Aortic smooth muscle cell (primary cell): ENCODE measurements around a stretch of chr3.

- RRBS, result no CpG with 5 or more reads among the region's 11 CpGs
Observed at GRCh38 chr3:187015787-187016443, 85.6 kb downstream of the ST6GAL1 start.

GRCh38 chr3:187222596-187223213, 25.4 kb downstream of the RTP1 start:
- RRBS, result no CpG with 5 or more reads among the region's 4 CpGs

DNA sequence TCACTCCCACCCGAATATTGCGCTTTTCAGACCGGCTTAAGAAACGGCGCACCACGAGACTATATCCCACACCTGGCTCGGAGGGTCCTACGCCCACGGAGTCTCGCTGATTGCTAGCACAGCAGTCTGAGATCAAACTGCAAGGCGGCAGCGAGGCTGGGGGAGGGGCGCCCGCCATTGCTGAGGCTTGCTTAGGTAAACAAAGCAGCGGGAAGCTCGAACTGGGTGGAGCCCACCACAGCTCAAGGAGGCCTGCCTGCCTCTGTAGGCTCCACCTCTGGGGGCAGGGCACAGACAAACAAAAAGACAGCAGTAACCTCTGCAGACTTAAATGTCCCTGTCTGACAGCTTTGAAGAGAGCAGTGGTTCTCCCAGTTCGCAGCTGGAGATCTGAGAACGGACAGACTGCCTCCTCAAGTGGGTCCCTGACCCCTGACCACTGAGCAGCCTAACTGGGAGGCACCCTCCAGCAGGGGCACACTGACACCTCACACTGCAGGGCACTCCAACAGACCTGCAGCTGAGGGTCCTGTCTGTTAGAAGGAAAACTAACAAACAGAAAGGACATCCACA, 44.3 kb downstream of the RTP4 start:
- RRBS, result no CpG with 5 or more reads among the region's 18 CpGs

- RRBS, result no CpG with 5 or more reads among the region's 17 CpGs
Observed at GRCh38 chr3:187726423-187727191, 18.7 kb downstream of the BCL6 start.

DNA sequence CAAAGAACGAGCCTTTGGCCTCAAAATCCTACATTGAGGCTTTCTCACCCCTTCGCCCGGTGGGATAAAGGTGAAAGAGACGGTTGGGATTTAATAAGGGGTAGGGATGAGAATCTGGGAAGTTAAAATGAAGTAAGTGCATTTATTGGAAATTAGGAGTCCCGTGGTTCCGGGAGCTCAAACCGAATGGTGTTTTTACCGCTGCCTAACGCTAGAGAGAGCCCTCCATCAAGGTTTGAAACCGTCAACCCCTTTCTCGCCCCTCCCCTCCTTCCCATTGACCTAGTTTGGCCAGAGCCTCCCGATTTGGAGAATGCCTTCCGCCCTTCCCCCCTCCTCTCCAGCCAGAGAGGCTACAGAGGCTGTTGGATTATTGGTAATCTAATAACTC, 6.5 kb downstream of the BCL6 start:
- RRBS, result under 1% methylated on average over 4 of the region's 13 CpGs

- RRBS, result no CpG with 5 or more reads among the region's 25 CpGs
Observed at GRCh38 chr3:187749950-187751135, 5.1 kb upstream of the BCL6 start.

GRCh38 chr3:187773224-187773593, 27.9 kb upstream of the BCL6 start:
- RRBS, result no CpG with 5 or more reads among the region's 8 CpGs

- RRBS, result no CpG with 5 or more reads among the region's 10 CpGs
Observed at GRCh38 chr3:188154703-188155414, 902 bp downstream of the LPP start.

DNA sequence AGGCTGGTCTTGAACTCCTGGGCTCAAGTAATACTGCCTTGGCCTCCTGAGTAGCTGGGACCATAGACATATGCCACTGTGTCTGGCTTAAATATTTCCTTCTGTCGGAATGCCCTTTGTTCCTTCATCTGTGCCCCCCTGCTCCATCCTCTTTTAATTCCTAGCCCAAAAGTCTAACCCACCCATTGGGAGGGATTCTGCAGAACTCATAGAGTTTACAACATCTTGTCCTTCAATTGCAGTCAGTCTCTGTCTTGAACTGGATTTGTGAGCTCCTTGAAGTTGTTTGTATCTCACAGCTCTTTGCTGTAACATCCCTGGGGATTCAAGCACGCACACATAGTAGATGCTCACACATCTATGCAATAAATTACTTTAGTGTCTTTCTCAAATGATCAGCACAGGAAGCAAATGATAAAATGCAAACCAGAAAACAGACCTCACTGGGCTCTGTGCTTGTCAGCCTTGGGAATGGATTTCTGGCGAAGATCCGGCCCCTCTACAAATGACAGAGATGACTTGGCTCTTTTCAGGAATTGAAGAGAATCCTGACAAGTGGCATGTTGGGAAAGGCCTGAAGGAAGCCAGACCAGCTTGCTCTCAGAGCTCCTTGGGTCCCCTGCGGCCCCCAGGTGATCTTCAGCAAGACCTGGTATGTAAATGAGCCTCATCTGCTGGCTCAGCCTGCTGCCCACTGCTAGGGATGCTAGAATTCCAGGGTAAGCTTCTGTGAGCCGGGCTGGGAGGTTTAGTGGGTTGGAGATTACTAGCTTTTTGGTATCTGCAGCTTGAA, 53.9 kb downstream of the LPP start:
- RRBS, result no CpG with 5 or more reads among the region's 6 CpGs

- RRBS, result no CpG with 5 or more reads among the region's 1 CpG
Observed at GRCh38 chr3:188209834-188210174, 55.8 kb downstream of the LPP start.

DNA sequence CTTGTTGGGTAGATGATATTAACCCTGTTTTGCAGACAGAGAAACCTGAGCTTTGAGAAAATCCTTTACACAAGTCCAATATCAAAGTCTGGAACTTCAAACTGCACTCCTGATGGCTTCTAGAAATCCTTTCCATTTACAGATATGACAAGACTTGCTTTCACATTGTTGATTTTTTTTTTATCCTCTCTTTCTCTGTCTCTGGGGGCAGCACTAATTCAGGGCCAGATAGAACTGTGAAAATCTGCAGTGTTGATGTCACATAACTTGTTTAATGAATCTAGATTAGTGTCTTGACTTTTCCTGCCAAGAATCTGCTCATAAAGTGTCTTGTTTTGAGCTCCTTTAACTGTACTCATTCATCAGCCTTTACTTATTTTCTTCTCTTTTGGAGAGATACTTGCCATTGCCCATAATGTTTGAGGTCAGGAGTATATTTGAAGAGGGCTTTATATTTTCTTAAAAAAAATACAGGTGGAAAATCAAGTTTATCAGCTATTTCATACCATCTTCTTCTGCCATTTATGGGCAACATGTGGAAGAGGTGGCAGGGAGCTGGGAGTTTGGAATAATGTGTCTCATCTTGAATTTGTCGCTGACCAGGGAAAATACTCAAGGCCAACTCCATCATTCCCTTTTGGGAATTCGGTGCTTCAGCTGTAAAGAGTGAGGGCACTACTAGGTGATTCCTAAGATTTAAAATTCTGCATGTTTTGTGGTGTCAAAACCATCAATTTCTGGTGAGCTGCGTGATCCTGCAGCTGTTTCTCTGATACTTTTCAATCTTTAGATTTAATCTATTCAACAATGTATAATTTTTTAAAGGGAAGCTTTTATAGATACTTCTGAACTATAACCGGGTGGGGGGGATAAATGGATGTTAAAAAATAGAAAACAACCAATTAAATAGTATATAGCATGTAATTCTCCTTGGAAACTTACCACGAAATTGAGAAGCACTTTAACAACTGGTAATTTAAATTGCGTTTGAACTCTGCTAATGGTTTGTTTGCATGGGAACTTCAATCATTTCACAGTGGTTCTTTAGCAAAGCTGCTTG, 68.8 kb downstream of the LPP start:
- RRBS, result no CpG with 5 or more reads among the region's 6 CpGs

GRCh38 chr3:188228194-188228604, 74.2 kb downstream of the LPP start:
- RRBS, result no CpG with 5 or more reads among the region's 5 CpGs

DNA sequence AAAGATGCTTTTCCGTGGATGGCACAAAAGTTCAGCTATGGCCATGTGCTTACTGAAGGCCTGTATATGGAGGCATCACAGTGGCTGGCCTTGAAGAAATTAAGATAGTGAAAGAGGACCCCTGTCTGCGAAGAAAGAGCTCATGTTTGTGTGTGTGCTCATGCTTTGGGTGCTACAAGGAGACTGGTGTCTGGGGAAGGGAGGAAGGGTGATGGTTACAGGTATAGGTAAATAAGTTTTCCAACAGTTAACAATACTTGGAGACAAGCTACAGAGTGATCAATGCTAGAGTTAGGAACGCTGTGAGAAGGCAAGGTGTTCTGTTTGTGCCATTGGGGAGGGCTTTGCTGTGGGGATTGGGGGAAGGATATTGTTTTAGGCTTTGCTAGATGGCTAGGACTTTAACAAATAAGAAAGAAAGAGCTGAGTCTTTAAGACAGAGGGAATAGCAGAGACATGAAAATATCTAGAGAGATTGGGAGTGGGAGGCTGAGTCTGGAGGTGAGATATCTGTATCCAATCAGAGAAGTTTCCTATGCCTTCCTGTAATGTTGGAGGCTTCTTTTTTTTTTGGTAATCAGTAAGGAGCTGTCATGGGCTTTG, 111.4 kb downstream of the LPP start:
- RRBS, result no CpG with 5 or more reads among the region's 3 CpGs

DNA sequence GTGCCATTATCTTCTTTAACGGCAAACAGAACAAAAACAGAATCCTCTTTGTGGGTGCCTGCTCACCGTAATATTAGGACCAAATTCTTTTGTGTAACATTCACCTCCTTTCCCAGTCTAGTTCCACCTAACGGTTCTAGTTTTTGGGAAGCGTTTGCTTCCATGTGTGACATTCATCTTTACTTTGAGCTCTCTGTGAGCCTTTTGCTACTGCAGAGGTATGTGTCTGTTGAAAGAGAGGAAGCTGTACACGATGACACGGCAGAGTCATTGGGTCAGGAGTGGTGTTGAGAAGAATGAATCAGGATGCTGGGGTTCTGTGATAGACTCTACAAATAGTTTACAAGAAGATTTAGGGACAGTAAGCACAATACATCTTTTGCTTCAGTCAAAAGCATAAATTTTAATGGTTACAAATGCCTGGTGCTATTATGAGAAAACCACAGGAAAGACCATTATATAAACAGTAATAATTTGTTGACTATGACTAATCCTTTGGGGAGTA, 118.4 kb downstream of the LPP start:
- RRBS, result no CpG with 5 or more reads among the region's 6 CpGs

DNA sequence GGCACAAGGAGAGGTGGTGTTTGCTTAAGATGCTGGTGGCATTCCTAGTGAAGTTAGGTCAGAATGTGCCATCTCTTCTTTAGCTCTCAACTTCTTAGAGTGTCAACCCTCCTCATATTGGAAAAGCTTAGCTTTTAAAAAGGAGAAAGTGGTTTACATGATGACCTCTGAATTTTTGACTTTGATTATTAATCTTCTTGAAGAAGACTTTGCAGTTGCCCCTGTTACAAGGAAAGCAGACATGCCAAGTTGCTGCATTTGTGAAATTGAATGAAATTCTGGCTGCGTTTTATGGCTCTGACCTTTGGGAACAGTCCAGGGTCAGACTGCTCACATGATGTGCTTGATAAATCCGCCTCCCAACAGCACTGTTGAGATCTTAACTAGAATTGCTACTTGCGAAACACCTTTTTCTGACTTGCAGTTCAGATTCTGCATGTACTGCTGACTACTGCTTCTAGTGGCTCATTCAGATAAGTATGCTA, 129.2 kb downstream of the LPP start:
- RRBS, result no CpG with 5 or more reads among the region's 3 CpGs

DNA sequence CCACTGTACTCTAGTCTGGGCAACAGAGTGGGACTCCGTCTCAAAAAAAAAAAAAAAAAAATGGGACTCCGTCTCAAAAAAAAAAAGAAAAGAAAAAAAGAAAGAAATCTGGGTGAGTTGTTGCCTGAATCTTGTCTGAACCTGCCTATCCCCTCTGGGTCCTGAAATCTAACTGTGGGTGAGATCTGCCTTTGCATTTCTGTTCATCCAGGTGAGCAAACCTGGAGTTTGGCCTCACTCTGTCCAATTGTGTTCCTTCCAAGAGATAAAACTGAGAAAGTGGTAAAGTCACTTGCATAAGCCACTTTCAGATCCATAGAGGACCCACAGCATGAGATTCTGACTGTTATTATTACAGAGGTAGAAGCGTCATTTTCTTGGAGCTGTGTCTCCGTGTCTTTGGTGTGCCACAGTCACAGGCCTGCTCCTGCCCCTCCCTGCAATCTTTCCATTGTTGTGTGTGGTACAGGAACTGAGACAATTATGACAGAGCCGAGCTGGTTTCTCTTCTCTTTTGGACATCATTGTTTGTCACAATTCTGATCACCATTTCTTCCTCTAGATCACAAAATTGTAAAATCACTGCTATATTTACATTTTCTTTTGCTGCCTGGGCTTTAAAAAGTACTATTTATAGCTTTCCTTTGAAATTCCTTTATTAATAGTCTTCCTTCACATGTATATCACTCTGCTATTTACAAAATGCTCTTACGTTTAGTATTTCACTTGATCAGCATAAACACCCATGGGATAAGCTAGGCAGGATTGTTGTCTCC, 236.0 kb downstream of the LPP start:
- RRBS, result no CpG with 5 or more reads among the region's 6 CpGs

DNA sequence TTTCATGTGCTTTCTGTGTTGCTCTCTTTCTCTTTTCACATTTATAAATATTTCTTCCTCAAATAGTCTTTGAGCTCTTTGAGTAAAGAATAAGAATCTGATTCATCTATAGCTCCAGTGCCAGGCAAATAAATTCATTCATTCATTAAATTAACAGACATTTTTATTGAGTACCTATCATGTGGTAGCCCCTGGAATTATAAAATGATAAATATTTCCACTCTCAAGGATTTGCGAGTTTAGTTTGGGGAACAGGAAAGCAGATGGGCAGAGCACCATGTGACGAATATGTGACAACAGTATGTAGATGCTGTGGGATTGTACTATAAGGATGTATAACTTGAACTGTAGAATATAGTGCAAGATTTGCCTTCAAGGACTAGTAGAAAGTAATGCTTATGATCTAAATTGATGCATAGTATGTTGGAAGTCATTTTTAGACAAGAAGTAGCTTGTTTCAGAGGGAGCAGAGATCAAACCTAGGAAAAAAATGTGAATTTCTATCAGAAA, 247.6 kb downstream of the LPP start:
- RRBS, result no CpG with 5 or more reads among the region's 2 CpGs

DNA sequence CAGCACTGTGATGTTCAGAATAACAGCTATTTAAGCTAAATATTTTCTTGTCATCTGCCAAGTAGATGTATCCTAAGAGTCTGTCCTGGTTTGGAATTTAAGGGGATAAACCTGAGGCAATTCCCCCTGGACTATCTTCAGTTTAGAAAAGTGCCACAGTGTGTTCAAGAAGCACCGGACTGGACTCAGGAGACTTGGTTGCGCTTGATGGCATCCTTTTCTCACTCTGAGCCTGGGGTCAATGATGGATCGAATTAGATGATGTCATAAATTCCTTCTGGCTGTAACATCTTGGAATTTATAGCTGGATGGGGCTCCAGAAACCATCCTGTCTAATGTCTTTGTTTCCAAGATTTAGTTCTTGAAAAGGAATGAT, 280.6 kb downstream of the LPP start:
- RRBS, result no CpG with 5 or more reads among the region's 3 CpGs

DNA sequence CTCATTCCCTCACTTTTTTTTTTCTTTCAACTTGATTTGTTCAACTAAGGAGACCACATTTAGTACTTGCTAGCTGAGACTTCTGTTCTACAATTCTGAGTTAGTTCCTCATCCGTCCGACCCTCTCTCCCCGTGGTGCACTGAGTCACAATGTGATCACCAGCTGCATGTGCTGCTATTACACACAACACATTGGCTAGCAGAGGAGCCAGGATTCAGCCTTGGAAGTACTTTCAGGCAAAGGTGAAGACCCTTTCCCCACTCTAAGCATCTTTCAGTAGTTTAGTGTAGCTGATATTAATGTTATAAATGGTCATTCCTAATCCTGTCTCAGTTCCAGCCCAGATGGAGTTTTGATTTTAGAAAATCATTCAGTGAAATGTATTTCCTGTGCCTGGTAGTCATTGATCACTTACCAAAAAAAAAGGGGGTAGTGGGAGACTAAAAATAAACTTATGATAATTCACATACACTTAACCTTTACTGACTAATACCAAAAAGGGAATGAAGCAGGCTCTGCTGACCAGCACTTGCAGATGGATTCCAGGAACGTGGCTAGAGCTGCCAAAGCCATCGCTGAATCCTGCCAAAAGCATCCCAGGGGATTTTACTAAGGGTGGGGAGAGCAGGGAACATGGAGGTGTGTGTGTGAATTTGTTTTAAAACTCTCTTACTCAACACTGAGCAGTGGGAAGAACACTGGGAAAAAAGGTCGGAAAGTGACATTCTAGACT, 424.8 kb downstream of the LPP start:
- RRBS, result no CpG with 5 or more reads among the region's 6 CpGs